ENCODE measurements around the genes MAZ, ASPHD1 and C16orf92.

DNA sequence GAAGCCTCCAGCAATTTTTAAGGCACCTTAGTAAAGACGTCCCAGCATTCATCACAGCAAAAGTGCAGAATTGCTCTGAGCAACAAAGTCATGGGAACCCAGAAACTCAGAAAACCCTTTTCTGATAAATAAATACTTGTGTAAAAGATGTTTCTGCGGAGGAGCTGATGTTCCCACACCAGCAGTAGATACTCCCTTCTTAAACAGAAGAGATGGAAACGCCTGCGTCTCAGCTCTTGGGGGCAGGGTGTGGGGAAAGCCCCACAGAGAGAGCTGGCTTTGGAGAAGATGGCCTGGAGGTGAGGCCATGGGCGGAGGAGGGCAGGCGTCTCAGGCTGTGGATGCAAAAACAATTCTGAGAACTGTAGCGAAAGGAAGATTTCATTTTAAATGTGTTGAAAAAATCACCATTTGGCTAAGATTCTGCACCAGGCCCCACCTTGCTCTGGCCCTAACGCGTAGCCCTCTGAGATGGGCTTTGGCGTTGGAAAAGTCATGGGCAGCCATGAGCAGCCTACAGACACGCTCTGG is 201.0 kb downstream of the LAT start:
- RRBS, result no CpG with 5 or more reads among the region's 11 CpGs

- RRBS, result no CpG with 5 or more reads among the region's 12 CpGs
Observed at GRCh38 chr16:29228448-29228823, 178.1 kb downstream of the NPIPB11 start.

DNA sequence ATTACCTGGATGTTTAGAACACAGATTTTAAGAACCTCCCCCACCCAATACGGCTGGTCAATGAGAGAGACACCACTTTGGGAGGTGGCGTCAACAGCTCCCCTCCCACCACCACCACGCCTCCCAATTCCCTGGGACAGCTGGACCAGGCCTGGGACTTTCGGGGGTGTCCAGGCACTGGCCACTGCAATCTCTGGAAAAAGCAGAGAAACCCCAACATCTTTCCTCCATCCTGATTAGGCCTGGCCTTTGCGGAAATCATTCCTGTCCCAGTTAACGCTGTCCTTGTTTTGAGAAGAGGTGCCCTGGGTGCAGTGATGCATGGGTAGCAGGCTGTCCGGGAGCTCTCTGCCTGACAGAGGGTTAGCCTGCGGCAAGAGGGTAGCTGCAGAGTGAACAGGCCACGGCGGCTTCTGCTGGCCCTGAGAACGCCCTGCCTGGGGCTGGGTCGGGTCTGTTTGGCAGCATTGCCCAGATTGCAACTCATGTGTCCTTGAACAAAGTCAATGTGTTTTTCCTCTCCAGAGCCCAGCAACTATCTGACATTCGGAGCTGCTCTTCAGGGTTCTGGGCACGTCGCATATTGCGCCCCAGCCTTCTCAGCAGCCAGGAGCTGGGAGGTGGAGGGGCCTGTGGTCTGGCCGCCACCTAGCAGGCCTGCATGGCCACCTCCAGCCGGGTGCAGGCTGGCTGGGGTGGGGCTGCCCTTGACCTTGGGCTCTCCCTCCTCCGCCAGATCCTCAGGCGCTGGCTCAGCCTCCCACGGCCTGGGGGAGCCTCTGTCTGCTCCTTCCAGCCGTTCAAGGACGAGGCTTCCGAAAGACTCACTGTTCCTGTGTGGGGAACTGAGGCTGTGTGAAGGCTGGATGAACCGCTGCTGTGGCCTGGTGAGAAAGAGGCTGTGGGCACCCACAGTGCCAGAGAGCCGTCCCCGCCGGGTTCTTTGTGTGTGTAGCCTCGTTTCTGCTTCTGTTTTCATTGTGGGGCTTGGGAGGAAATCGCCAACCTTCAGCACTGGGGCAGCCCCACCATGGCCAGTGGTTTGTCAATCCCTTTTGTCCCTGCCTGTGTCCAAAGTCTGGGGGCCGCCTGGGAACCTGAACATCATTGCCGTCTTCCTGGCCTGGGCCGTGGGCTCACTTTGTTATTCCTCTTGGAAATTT is 146.7 kb downstream of the NPIPB11 start:
- RRBS, result no CpG with 5 or more reads among the region's 33 CpGs

DNA sequence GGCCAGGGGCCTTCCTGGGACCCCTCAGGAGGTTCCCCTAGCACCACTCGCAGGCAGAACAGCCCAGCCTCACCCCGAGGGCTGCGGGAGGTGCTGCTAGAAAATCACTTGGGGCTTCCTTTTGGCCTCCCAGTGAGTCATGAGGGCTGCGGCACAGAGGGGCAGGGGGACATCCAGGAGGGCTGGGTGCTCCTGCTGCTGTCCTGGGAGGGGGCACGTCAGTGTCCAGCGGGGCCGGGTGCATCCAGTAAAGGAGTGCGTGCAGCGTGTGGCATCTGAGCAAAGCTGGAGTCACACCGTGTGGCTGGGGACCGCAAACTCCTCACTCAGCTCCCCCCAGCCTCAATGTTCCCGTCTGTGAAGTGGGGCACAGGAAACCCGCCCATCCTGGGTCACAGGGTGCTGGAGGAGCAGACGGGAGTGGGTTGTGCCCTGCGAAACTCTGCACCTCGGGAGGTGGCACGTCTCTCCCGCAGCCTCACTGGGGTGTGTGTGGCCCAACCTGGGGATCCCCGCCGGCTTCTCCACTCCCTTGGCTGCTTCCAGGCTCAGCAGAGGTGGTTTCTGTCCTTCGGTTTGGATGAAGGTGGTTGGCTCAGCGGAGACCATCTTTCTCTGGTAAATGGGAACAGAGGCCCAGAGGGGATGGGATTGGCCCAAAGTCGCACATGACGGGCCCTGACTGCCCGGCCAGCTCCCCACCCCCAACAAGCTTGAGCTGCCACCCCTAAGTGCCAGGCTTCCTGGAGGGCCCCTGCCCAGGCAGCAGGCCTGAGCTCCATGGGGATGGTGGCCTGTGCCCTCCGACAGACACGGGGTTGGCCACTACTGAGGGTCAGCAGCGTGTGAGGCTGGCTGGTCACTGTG is 115.0 kb downstream of the NPIPB11 start:
- RRBS, result no CpG with 5 or more reads among the region's 28 CpGs

DNA sequence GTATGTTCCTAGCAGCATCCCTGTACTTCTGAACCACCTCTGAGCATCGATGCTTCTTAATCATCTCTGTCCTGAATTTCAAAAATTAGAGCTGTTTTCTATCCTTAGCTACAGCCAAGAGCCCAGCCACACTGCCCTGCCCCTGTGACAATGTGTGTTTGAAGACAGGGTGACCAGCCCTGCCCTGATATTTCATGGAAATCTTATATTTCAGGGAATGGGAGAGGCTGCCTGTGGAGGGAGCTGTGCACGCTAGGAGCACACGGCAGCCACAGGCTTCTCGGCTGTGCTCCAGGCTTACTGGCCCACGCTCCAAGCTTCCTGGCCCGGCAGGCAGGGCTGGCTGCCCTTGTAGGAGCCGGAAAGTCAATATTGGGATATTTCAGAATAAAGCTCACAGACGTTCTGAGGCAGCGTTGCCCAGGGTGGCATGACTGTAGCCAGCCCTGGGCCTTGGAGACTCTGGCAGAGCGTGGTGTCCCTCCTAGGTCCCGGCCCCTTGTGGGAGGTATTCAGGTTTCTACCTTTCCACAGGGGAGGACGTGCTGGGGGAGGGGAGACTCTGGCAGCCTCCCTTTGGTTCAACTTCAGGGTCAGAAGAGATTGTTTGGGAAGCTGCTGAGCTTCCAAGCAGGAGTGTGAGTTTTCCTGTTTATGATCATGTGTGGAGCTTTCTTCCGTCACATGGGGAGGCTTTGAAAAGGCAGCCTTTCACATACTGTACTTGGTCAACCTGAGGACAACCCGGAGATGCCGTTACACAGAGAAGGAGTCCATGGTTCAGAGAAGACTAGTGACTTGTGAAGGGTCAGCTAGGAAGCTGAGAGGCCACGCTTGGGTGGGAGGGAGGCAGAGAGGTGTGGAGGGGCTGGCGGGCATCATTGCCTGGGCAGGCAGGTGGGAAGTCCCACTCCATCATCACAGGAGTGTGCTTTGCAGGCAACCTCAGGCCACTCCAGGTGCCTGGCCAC is 95.5 kb downstream of the NPIPB11 start:
- RRBS, result no CpG with 5 or more reads among the region's 17 CpGs

- RRBS, result no CpG with 5 or more reads among the region's 11 CpGs
Observed at GRCh38 chr16:29604683-29605139, 58.3 kb upstream of the SPN start.

DNA sequence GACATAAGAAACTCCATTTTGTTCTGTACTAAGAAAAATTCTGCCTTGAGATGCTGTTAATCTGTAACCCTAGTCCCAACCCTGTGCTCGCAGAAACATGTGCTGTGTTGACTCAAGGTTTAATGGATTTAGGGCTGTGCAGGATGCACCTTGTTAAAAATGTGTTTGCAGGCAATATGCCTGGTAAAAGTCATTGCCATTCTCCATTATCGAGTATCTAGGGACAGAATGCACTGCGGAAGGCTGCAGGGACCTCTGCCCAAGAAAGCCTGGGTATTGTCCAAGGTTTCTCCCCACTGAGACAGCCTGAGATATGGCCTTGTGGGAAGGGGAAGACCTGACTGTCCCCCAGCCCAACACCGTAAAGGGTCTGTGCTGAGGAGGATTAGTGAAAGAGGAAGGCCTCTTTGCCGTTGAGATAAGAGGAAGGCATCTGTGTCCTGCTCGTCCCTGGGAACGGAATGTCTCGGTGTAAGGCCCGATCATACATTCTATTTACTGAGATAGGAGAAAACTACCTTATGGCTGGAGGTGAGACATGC is 5.4 kb downstream of the C16orf54 start:
- RRBS, result no CpG with 5 or more reads among the region's 9 CpGs

GRCh38 chr16:29806268-29807082 is at the start of gene MAZ:
Gene MAZ (plus strand): TSS chr16:29806529.
- RRBS, result under 1% methylated on average over 53 of the region's 119 CpGs

DNA sequence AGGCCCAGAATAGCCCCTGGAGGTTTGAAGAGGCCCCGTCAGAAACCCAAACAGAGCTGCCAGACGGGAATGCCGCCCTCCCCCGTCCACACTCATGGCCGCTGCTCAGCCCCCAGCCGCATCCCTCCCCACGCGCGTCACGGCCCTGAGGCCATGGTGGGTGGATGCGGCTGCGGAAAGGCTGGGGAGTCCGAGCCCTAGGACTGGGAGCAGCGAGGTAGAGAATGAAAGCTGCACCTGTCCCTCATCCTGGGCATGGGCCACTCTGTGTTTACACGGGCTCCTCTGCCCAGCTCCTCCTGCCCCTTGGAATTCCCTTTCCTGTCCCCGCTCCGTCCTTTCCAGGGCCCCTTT is 616 bp upstream of the PRRT2 start:
- RRBS, result no CpG with 5 or more reads among the region's 17 CpGs

DNA sequence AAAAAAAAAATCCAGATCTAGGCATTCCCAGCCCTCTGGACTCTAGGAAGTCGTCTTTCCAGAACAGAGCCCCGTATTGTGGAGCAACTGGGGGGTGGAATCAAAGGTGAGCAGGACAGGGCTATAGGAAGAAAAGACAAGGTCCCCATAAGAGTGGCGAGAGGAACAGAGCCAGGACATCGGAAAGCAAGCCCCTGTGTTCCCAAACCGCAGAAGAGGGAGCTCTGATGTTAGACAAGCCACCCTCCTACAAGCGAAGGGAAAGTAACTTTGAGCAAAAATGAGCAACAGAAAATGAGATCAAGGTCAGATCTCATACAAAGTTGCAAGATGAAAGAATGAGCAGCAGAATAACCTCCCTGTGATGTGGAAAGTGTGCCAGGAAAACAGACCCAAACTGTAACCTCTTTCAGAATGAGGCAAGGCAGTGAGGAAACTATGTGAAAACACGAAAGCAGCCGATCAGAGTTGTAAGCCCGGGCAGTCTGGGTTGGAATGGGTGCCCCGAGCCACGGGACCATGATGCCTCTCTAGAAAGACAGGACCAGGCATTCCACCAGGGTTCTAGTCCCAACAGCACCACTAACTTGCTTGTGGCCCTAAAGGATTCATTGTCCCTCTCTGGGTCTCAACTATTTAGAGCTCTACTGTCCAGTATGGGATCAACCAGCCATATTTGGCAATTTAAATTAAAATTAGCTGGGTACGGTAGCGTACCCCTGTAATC is 6.8 kb downstream of the MVP start:
- RRBS, result no CpG with 5 or more reads among the region's 13 CpGs

- RRBS, result 2% methylated on average over 18 of the region's 74 CpGs
Observed at GRCh38 chr16:29900157-29901391, at the start of gene ASPHD1. Gene ASPHD1 (plus strand): TSS chr16:29900488.

GRCh38 chr16:29910398-29911481 is 10.5 kb downstream of the ASPHD1 start:
- RRBS, result no CpG with 5 or more reads among the region's 21 CpGs

DNA sequence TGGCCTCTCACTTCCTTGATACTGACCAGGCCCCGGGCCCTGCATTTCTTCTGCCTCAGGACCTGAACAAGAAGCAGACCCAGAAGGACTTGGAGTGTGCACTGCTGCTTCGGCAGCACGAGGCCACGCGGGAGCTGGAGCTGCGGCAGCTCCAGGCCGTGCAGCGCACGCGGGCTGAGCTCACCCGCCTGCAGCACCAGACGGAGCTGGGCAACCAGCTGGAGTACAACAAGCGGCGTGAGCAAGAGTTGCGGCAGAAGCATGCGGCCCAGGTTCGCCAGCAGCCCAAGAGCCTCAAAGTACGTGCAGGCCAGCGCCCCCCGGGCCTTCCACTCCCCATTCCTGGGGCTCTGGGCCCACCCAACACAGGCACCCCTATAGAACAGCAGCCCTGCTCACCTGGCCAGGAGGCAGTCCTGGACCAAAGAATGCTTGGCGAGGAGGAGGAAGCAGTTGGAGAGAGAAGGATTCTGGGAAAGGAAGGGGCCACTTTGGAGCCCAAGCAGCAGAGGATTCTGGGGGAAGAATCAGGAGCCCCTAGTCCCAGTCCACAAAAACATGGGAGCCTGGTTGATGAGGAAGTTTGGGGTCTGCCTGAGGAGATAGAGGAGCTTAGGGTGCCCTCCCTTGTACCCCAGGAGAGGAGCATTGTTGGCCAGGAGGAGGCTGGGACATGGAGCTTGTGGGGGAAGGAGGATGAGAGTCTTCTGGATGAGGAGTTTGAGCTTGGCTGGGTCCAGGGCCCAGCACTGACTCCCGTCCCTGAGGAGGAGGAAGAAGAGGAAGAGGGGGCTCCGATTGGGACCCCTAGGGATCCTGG is 9.0 kb downstream of the HIRIP3 start:
- RRBS, result no CpG with 5 or more reads among the region's 23 CpGs

GRCh38 chr16:30001788-30002210 is 5.8 kb downstream of the INO80E start:
- RRBS, result 100% methylated on average over 2 of the region's 11 CpGs

DNA sequence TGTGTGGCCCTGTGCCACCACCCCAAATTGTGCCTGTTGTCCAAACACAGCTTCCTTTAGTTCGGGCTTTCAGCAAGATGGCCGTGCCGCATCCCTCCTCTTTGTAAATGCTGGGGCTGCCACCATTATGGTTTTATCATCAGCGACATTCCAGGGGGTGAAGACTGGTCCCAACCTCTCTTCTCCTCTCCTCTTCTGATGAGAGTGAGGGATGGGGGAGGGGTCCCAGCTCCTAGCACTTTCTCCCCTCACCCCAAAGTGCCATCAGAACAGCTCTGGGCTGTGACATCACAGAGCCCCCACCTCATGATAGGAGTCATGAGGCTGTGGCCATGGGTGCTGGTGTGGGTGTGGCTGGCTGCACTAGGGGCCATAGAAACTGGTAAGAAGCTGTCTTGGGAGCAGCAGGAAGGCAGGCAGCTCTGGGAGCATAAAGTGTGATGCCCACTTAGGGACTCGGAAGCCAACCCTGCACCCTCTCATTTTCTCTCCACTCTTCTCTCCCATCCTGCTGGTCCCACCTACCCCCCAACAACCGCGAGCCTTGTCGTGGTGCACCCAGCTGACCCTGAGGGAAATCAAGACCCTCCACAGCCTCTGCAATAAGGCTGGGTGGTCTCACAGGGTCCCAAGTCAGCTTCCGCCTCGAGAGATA is at the start of gene C16orf92:
TSS of gene C16orf92 (plus strand) at position 176 of the 655 bp plus-strand sequence.
- RRBS, result no CpG with 5 or more reads among the region's 10 CpGs

DNA sequence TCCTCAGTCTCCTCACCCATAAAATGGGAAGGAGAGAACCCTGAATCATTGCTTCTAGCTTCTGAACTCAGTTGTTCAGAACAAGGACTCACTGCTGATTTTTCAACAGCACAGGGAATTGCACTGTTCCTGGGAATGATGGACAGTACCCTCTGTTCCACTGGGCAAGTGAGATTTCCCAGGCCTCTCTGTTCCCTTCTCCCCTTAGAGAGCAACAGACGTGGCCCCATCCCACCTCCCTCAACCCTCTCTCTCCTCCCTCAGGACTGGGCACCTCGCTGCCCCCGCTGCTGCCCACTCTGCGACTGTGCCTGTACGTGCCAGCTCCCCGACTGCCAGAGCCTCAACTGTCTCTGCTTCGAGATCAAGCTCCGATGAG is 2.1 kb upstream of the ALDOA start:
- RRBS, result no CpG with 5 or more reads among the region's 8 CpGs

DNA sequence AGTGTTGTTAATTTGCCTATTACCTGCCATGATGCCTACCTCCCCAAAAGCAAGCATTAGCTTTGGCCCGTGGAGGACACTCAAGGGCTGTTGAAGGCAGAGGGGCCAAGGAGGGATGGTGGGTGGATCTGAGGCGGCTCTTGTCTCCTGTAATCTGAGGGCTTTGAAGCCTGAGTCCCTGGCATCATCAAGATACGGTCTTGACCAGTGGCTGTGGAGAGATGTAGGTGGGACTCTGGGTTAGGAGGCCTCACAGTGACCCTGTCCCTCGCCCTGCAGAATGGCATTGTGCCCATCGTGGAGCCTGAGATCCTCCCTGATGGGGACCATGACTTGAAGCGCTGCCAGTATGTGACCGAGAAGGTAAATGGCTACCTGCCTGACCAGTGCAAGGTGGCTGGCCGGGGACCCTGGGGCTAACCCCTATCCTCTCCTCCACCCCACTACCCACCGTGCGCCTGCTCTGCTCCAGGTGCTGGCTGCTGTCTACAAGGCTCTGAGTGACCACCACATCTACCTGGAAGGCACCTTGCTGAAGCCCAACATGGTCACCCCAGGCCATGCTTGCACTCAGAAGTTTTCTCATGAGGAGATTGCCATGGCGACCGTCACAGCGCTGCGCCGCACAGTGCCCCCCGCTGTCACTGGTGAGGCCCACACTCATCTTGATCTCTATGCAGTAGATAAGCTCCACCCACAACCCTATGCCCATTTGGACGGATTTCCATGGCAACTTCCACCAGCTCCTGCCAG is 3.6 kb downstream of the ALDOA start:
- RRBS, result no CpG with 5 or more reads among the region's 17 CpGs

GRCh38 chr16:30086027-30086450 is 5.7 kb downstream of the TBX6 start:
- RRBS, result 93% methylated on average over 6 of the region's 16 CpGs

DNA sequence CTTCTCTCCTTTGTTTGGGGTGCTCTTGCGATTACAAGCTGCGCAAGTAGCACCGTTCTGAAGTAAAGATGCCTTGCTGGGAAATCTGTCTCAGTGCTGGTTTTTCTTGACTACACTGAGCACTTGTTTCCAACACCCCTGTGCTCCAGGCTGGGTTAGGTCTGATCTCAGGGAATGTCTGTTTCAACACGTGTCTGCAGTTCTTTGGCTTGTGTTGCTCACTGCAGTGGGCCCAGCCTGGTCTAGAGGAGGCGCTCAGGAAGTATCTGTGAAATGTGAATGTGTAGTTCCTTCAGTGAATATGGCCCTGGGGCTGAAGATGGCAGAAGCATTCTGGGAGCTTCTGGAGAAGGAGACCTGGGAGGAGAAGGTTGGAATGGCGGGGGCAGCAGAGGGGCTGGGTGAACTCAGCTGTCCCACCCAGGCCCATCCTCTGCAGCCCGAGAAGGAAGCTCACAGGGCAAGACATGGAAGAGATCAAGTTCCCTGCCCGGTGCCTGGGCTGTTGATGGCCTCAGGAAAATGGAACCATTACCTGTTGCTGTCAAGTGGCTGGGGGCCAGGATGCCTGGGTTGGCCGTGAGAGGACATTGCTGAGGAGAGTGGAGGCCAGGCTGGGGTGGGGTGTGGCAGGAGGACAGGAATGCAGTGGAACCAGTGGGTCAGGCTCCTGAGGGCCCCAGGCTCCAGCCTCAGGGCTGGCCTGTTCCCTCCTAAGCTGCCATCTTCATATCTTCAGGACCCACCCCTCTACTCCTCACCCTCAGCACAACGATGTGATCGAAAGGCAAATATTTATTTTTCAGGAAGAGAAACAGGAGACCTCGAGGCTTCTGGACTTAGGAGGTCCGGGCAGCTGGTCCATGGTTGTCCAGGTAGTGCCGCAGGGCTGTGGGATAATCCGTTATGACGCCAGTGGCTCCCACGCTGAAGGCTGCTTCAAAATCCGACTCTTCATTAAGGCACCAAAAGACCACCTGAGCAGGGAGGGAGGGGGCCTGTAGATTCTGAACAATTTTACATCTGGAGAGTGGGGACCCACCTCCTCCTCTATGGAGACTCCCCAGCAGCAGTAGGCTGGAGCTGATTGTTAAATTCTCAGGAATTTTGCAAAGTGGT is 8.4 kb upstream of the YPEL3 start:
- RRBS, result no CpG with 5 or more reads among the region's 18 CpGs

DNA sequence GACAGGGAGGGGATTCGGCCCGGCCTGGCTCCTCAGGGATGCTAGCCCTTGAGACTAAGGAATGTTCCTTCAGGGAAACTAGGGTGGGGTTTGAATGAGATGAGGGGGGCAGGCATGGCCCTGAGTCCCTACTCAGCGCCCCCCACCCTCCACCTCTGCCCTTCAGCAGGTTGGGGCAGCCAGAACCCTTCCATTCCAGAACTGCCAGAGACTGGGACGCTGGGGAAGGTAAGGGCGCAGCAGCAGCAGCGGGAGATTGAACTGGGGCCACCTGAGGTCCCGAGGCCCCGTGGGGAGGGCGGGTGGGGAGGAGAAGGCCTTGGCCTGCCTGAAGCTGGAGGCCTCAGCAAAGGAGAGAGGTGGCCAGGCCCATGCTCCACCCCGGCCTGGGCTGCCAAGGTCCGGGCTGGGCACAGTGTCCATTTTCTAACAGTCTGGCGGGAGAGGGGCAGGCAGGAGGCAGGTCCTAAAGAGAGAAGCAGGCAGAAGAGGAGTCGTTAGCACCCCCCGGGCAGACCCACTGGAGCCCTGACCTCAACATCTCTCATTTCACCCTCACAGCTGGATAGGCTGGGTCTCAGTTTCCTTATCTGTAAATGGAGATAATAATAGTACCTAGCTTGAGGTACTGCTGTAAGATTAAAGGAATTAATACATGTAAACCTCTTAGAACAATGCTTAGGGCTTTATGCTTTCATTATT is 1.1 kb upstream of the GDPD3 start:
- RRBS, result 83% methylated on average over 5 of the region's 14 CpGs

All from retinal pigment epithelial cell (primary cell).